Neutrophil (primary cell): ENCODE measurements around a stretch of chr16.

DNA sequence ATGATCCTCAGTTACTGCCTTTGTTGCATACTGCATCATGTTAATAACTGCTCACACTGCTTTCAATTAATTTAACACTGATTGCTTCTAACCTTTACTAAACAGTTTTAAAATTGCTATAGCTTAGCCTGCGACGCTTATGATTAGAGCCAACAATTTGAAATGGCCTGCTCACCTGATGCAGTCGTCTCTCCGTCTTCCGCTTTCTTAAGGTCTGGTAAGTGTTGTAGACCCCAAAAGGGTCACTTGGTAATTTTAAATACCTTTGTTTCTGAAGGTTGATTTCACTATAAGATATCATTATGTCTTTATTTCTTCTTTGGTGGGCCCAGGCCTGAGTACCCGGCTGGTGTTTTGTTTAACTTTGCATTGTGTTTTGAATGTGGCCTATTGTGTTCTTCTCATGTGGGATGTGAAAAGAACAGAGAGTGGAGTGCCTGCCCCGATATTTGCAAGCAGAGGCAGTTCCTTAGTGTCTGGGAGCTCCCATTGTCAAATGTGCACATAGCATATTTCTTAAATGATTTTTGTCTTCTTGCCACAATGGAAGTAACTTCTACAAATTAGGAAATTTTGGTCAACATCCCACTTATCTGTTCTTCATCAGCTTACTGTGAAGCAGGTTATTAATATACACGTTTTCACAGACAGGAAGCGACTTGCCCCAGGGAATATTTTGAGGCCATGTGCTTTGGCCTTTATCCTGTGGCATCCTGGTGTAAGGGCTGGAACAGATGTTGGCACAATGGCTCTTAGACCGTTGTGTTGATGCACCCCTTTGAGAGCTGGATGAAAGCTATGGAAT lies 2.8 kb downstream of the PHKB start:
- PRO-cap = no peak

DNA sequence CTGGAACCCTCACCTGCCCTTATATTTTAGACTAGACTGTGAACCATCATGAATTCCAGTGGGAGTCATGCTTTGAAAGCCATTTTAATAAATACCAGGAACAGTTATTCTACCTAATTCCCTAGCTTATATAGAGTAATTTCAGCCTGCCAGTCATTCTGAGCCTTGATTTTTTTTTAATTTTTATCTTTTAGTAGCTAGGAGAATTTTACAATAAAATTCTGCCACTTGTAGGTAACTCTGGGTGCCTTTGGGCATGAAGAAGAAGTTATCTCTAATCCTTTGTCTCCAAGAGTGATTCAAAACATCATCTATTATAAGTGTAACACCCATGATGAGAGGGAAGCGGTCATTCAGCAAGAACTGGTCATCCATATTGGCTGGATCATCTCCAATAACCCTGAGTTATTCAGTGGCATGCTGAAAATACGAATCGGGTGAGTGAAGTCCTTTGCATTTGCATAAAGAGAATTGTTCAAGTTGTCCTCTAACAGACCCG lies 207.9 kb downstream of the PHKB start:
- PRO-cap = no peak

DNA sequence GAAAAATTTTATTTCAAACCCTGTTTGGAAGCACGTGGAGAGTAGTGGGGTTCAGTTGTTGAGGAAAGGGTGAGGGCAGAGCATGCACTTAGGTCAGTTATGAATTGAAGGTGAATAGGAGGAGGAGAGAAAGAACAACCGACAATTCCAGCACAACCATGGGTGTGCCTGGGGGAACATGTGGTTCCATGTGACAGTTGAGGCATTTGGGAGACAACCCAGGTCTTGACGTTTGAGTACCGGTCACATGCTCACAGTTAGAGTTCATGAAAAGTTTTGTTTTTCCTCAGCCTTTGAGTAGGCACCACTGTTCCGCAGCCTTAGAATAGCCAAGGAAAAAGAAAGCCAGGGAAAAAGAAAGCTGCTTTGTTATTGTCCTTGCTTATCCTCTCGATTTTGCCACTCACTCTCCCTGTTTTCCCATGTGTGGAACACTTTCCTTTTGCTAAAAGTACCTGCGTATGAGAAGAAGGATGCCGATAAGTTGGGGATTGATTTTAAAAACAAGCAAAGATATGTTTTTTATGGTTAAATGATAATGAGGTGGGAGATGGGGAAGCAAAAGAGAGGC lies 25.6 kb upstream of the ABCC11 start:
- PRO-cap = no peak

- PRO-cap = no peak
These were observed 33.1 kb downstream of the SIAH1 start for GRCh38 chr16:48351996-48352607.

GRCh38 chr16:48393729-48394431 lies 8.7 kb upstream of the SIAH1 start:
- PRO-cap = no peak

GRCh38 chr16:48608908-48609237 lies 1.1 kb downstream of the N4BP1 start:
- PRO-cap = no peak

DNA sequence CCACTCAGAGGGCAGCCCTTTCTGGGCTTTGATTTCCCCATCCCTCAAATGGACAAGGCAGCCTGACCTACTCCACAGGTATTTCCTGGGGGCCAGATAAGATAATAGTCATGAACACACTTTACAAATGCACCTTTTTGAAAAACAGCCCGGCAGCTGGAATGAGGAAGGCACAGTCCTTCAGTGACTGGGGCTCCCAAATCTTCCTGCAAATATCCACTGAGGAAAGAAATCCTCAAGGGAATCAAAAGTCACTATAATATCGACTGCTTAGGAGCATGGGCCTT lies 61.6 kb downstream of the C16orf78 start:
- PRO-cap = no peak

DNA sequence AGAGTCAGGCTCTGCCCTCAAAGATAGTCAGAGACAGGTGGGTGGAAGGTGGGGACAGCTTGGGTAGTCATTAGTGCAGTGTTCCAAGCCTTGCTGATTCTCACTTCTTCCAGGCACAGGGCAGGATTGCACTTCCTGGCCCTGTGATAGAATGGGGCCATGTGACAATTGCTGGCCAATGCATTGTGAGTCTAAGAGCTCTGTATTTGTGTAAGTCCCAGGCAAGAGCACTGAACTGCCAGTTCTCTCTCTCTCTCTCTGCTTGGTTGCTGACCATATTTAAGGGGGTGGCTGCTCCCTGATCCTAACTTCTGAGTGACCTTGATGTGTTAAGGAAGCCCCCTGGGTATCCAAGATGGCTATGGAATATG lies 112.1 kb downstream of the C16orf78 start:
- PRO-cap = no peak

GRCh38 chr16:49575135-49575973 lies 201.8 kb downstream of the C16orf78 start:
- PRO-cap = no peak

DNA sequence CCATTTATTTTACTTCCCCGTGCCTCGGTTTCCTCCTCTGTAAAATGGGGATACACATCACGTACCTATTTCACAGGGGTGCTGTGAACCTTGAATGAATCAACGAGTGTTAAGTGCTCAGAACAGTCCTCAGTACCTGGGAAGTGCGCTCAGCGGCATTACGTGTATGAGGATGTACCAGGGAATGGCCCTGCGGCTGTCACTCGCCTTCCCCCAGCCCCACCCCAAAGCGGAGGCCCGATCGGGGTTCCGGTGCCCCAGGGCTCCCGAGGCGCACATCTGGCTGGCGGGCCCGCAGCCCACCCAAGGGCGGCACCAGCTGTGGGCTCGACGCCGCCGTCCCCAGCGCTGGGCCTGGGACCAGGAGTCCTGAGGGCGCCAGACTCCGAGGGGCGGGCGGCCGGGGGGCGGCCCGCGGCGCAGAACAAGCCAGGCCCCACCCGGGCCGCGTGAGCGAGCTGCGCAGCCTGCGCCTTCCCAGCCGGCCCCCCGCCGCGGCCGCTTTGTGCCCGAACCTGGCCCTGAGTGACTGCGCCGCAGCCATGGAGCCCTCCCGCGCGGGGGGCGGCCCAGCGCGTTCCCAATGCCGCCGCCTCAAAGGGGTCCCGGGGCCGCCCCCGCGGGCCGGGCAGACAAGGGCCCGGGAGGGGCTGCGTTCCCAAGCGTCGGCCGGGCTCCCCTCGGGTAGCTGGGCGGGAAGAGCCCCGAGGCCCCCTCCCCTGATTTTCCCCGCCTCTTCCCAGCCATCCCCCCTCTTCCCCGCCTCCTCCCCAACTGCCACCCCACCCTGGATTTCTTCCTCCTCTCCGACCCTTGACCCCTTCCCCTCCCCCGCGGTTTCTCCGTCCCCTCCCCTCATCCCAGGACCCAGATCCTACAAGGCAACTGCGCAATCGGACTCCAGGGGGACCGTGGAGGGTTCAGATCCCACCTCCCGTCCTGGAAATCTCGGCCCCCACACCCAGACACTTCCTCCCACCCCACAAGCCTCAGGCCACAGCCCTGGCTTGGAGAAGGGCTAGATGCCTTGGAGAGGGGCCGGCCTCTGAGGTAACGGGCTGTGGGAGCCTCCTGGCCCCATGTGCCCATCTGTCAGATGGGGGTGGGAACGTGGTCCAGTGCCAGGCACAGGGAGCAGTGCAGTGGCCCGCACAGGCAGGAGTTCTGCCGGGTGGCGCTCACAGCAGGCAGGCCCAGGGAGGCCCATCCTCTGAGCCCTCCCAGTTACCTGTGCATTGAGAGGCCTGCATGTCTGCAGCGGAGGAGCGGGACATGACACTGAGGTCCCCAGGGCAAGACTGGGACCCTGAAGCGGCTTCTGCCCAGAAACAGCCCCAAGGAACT lies 17.1 kb downstream of the ZNF423 start:
- PRO-cap = no peak

DNA sequence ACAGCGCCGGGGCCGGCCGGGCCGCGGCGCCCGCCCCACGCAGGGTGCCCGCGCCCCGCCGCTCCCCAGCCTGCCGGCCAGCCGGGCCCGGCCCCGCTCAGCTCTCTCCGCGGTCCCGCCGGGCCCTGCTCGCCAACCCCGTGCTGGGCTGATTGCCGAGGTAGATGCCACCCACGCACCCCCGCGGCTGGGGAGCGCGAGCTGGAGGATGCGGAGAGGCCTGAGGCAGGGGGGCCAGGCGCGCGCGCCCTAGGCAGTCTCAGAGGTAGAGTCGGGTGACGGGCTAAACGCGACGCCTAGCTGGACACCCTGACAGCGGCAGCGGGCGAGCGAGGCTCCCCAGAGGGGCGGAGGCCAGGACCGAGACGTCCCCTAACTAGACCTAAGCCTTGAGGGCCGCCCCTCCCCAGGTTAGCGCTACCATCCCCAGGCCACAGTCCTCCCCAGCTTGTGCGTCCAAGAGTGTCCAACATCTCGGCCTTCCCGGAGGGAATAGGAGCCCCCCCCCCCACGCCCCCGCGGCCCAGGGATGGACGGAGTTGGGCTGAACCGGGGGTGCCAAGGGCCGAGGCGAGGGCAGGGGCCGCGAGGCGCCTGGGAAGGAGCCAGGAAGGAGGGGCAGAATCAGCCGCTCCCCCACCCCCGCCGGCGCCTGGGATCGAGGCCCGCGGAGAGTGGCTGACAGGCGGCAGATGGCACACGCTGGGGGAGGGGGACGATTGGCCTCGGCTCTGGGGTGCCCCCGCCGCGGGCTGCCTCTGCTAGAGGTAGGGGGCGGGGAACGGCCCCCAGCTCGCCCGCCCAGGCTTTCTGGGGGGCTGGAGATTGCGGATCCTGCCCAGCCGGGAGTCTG lies 2.5 kb upstream of the ZNF423 start:
- PRO-cap = no peak

DNA sequence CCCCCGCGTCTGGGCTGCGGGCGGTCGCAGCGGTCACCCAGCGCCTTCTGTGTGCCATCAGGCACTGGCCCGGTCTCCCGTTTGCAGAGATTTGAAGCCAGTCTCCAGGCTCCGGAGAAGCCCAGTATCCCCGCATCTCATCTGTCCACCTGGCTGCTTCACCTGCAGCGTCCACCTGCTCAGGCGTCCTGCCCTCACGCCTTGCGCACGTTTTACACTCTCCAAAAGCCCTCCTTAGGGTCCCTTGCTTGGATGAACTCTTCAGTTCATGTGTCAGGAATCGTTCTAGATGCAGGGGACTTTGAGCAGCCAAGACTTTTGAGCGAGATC lies 776 bp downstream of the HEATR3 start:
- PRO-cap = no peak

- PRO-cap = no peak
These were observed 2.6 kb downstream of the TENT4B start for GRCh38 chr16:50155596-50156153.

DNA sequence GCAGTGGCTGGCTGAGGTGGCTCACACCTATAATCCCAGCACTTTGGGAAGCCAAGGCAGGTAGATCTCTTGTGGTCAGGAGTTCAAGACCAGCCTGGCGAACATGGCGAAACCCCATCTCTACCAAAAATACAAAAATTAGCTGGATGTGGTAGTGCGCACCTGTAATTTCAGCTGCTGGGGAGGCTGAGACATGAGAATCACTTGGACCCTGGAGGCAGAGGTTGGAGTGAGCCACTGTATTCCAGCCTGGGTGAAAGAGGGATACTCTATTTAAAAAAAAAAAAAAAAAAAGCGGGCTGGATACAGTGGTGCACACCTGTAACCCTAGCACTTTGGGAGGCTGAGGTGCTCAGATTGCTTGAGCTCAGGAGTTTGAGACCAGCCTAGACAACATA lies 48.4 kb downstream of the TENT4B start:
- PRO-cap = no peak

- PRO-cap = no peak
These were observed 5.7 kb downstream of the ADCY7 start for GRCh38 chr16:50272056-50272528.

- PRO-cap = no peak
These were observed 47.2 kb downstream of the ADCY7 start for GRCh38 chr16:50313555-50314005.

DNA sequence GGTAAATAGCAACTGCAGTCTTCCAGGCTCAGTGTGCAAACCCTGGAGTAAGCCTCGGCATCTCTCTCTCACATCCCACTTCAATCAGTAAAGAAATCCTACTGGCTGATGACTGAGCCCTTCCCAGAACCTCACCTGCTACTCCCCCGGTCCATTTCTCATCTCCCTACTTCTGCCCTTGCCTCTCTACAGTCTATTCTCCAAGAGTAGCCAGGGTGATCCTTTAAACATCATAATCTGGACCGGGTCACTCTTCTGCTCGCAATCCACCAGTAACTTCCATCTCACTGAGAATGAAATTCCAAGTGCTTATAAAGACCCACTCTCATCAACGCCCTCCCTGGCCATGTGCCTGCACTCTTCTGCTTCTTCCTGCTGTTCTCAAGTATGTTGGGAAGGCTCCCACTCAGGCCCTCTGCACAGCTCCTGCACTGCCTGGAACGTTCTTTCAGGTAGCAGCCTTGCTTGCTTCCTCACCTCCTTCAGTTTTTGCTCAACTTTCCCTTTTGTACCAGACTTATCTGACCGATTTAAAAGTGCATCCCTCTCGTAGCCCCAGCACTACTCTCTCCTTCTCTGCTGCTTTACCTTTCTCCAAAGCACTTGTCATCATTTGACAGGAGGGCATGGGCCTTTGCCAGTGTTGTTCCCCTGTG lies 44.5 kb downstream of the BRD7 start:
- PRO-cap = no peak

- PRO-cap = no peak
These were observed 8.0 kb downstream of the BRD7 start for GRCh38 chr16:50360826-50361159.

- PRO-cap = no peak
These were observed 42.3 kb upstream of the NKD1 start for GRCh38 chr16:50505734-50506522.

DNA sequence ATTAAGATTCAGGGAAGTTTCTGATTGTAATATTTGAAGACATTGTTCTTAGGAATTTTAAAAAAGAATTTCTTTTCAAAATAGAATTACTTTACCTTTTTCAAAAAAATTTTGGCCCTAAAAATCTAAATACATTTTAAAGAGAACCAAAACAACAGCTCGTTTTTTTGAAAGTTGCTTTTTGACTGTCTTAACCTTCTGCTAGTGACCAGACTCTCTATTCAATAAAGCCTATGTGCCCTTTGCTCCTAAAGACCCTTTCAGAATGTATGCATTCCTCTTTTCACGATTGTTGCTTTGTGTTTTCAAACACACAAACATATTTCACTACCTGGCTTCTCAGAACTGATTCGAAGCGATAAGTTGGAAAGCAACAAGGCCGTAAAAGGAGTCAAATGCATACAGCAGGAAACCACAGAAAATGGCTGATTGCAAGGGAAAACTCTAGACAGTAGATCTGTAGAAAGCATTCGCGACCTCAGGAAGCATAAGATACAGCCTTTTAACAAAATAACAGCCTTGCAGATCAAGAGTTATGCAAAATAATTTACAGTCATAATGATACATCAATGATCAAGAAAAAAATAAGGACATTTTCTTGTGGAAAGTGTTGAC lies 5.2 kb downstream of the CYLD start:
- PRO-cap = no peak